ENCODE measurements around the genes CFAP97 and TLR3.

GRCh38 chr4:185142910-185143084 is 269 bp upstream of the SLC25A4 start:
- PRO-cap: no peak

DNA sequence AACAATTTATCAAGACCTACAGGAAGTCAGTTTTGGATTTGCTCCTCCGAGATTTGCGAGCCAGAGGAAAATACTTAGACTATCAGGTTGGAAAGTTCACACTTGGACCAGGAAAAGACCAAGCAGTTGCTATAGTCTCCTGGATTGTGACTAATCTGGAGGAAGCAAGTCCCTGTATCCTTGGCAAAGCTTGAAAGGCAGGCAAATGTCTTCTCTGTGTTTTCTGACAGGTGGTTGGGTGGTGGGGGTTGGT is 5.5 kb downstream of the SLC25A4 start:
- PRO-cap: no peak

GRCh38 chr4:185203456-185204449 is at the start of gene CFAP97:
Gene CFAP97 (minus strand): TSS chr4:185204000.
- PRO-cap: bidirectional peak, plus-strand start at chr4:185204038, minus-strand start at chr4:185203988

DNA sequence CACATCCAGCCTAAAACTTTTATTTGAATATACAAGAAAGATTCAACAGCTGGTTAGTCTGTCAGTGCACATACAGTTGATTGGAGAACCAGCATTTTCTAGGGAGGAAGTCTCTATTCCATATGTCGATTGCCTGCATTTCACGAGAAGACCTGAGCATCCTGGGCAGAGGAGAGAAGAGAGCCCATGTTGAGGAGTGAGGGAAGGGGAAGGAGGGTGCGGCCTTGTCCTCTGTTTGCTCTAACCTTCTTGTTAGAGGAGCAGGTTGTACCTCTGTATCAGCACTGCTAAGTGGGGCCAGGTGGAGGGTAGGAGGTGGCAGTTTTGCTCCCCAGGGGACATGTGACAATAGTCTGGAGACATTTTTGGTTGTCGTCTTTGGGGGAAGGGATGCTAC is 90.9 kb downstream of the LRP2BP start:
- PRO-cap: no peak

DNA sequence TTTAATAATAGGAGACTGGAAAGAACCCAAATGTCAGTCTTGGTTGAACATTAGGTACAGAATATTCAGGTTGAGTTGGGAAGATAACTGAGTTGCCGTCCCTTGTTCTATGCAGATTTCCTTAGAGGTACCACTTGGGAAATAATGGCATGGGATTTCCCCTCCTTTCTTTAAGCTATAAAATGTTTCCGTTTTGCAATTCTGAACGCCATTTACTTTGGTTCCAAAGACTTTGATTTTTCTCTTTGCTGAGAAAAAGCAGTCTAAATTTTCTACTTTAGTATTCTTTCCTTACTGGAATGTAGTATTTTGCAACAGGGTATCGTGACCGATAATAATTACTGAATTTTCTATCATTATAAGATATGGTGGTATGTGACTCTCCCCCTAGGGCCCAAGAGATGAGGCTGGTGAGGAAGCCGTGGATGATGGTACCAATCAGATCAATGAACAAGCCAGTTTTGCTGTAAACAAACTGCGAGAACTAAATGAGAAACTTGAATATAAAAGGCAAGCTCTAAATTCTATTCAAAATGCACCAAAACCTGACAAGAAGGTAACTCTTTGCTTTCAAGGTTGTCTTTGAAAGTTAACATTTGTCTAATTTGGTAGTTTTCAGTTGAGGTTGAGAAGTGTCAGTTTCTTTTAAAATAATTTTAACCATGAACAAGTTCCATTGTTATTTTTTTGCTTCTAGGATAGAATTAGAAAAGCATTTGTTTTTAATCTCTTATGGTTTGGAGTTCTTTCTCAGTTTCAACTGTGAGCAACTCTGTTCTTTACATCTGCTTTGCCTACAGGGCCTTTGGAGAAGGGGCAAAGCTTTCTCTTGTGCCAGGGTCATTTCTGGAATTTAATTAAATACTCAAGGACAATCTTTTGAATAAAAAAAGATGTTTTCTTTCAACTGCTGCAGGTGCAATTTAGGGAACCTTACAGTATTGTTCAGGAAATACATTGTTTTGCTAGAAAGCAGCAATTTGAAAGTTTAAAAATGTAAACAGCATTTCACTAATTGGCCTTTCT is 63.2 kb downstream of the LRP2BP start:
- PRO-cap: no peak

DNA sequence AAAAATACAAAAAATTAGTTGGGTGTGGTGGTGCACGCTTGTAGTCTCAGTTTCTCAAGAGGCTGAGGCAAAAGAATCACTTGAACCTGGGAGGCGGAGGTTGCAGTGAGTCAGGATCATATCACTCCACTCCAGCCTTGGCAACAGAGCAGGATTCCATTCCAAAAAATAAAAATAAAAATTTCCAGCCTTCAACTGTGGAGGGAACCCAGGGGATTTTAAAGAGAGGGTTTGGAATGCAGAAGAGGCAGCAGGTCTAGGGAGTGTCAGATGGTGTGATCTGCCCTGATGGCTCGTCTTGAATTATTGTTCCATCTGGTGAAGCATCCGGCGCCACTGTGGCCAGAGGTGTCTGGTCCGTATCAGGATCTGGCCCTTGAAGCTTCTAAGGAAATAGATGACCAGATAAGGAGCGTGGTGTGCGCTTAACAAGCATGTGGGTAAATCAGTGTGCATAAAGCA is 51.6 kb downstream of the LRP2BP start:
- PRO-cap: no peak

DNA sequence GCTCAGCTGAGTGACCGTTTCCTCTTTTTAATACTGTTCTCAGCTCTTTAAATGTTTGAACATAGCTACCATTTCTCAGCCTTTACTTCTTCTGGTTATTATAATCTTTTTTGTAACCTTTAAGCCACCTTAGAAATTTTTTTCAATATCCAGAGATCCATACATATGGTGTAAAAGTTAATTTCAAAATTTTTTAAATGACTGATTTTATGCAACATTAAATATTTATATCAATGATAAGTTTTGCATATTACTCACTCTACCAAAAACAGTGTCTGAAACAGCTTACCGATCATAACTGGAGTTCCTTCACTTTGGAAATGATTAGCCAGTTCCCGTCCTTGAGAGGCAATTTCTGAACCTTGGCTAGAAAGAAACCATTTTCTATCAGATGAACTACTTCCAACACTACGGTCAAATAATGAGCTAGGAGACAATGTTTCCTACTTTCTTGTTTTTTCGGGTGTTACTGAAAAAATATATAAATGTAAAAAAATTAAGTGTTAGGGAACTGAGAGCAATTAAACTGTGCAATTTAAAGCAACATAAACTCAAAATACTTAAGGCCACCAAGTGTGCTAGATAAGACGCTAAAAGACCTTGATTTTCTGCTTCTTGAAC is 9.0 kb downstream of the ANKRD37 start:
- PRO-cap: no peak

DNA sequence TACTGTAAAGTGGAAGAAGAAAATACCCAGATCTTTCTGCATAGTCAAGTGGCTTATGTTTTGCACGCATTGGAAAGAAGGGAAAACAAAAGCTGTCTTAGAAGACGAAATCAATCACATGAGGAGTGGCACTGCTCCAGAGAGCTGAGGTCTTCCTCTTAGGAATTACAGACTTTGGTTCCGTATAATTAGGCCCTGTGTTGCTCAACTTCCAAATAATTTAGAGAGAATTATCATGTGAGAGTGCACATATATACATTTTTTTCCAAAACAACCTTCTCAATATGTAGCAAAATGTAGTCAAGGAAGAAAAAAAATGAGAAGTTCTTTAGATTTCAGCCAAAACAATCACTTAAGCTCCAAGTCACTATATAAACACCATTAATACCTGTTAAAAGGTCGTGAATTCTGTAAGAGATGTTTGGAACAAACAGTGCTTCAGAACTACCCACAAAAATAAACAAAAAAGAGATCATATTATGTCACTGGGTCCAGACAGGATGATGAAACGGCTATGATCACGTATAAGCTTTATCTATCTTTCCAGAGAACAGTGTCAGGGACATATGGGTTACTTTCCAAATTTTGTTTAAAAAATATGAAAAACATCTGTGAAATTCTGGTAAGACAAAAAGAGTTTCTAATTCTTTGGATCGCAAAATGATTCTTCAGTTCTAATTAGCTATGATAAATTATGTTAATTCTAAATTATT is 90.2 kb downstream of the SORBS2 start:
- PRO-cap: no peak

DNA sequence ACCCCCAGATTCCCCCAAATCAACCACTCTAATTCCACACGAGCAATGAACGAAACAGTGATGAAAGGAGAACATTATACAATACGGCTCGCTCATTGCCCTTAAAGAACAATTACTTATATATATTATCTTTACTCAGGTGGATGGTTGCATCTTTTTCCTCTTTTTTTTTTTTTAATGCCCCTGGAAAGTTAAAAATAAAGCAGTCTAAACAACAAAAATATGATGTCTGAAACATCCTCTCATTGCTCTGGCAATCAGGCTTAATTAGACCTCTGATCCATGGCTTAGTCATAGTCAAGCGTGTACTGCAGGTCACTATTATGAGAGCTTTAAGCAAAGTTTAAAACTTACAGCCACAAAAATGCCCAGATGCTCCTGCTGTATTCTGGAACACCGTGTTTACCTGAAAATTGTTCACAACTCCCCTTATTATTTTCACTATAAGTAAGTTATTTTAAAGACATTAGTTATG is 37.3 kb downstream of the SORBS2 start:
- PRO-cap: no peak

GRCh38 chr4:185796912-185797550 is 15.0 kb downstream of the SORBS2 start:
- PRO-cap: no peak

DNA sequence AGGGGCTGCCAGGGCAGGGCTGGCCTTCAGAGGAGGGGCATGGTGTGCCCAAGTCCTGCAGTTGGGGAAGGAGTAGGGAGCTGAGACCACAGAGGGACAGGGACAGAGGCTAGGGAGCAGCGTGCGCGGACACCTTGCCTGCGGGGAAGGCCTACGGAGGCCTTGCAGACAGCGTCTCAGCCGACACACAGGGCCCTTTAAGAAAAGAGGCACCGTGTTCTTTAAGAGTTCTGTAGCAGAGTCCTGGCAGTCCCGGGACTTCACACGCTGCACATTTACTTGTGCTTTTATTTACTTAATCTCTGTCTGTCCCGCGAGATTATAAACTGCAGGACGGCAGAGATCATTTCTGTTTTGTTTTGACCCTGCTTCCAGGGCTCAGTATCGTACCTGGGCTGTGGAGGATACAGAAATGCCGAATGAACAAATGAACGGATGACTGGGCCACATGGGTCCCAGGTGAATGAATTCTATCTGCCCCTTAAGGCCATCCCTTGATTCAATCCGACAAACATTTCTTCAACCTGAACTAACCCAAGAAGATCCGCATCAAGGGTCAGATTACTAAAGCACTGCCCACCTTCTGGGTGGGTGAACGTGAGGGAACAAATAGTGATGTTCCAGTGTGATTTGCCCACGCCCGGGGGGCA is 8.6 kb upstream of the SORBS2 start:
- PRO-cap: no peak

DNA sequence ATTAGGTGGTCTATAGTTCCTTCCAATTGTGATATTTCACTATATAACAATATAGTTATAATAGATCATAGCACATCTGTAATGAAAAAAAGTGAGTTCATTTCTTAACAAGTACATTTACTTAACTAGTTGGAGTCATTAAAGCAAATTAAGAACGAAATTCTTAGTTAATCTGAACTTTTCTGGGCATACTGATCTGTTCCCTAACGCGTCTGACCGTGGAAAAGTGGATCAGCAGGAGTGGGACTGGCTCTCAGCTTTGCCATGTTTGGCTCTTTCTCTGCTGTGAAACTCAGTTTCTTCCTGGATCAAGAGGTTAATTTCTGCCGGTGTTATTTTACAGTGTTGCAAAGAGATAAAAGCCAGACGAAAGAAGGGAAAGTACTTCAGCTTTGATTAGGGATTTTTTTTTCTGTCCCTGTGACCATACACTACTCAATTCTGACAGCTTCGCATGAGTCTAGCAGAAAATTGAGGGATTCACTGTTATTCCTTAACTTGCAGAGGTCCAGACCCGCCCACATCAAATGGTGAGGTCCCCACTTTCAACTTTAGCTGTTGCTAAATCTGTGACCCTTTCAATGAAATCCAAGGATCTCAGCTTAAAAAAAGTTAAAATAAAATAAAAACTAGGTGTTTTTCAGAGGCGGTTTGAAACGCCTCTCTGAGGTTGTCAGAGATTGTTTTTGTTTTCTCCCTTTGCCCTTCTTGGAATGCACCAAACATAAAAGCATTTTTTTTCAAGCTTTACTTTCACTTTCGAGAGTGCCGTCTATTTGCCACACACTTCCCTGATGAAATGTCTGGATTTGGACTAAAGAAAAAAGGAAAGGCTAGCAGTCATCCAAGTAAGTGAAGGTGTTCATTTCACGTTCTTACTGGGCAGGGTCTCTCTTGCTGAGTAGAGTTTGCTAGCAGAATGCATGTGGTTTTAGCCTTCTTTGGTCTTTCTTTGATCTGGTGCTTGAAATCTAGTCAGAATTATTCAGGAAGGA is at the start of gene TLR3:
TSS of gene TLR3 (plus strand) at position 756 of the 995 bp plus-strand sequence.
- PRO-cap: no peak

- PRO-cap: no peak
These were observed 15.8 kb upstream of the F11 start for GRCh38 chr4:186250170-186250670.

DNA sequence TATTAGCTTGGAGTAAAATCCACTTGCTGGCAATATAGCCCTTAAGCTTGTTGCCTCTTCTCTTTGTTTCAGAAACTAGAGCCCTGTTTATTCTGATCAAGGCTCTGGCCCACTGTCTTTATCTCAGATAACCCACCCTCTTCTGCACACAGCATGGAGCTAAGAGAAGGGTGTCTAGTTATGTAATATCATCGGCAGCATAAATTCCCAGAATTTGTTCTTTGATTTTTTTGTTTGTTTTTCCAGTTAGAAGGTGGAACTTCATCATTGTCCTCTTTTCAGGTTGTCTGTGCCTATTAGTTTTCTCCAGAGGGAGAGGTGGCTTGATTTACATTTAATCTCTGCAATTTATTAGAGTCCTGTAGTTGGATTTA is 15.3 kb upstream of the F11 start:
- PRO-cap: no peak

DNA sequence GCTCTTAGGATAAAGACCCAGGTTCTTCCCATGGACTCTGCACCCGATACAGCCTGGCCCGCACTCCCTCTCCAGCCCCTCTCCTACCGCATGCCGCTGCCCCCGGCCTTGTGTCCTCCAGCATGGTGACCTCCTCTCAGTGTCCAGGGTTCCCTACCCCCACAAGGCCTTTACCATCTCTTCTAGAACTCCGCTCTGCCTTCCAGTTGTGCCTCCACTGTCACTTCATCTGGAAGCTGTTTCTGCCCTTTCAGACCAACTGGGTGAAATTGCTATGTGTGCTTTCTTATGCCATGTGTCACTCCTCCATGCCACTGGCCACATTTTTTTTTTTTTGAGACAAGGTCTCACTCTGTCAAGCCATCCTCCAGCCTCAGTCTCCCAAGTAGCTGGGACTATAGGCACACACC is 84.6 kb downstream of the F11 start:
- PRO-cap: no peak

GRCh38 chr4:186616821-186617369 is 61.5 kb upstream of the MTNR1A start:
- PRO-cap: no peak

- PRO-cap: no peak
These were observed 15.8 kb downstream of the FAT1 start for GRCh38 chr4:186707591-186708594.

DNA sequence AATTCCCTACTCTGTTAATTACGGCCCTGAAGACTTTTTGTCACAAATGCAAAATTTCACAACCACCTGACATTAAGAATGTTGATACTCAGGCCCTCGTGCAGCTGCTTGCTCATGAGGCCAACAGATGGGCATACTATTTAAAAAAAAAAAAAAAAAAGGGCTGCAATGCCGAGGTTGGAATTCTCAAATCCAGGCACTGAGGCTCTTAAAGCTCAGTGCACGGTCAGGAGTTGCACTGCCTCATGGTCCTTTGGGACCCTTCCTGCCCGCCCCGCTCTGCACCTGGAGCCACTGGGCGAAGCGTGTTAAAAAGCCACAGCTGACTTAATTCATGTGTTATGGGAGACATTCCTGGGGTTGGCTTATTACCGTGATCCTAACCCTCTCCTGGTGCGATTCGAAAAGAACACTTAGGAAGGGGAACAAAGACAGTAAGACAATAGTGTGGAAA is 34.3 kb upstream of the FAT1 start:
- PRO-cap: no peak

DNA sequence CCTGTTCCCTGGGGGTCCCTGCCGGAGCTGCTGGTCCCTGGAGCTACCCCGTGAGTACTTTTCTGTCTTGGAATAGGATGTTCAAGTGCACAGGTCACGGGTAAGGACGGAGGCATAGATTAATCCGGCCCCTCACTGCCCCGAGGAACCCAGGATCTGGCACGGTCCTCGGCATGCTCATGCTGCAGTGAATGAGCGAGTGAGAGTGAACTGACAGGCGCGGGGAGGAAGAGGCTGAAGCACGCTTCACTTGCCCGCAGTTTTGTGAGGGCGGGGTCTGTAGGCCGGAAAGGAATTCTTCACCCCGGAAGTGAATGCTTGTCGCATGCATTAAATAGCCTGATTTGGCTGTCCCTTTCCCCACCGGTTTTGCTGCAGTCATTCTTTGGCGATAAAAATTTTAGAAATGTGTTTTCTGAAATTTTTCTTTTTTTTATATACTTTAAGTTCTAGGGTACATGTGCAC is 117.3 kb upstream of the FAT1 start:
- PRO-cap: no peak

DNA sequence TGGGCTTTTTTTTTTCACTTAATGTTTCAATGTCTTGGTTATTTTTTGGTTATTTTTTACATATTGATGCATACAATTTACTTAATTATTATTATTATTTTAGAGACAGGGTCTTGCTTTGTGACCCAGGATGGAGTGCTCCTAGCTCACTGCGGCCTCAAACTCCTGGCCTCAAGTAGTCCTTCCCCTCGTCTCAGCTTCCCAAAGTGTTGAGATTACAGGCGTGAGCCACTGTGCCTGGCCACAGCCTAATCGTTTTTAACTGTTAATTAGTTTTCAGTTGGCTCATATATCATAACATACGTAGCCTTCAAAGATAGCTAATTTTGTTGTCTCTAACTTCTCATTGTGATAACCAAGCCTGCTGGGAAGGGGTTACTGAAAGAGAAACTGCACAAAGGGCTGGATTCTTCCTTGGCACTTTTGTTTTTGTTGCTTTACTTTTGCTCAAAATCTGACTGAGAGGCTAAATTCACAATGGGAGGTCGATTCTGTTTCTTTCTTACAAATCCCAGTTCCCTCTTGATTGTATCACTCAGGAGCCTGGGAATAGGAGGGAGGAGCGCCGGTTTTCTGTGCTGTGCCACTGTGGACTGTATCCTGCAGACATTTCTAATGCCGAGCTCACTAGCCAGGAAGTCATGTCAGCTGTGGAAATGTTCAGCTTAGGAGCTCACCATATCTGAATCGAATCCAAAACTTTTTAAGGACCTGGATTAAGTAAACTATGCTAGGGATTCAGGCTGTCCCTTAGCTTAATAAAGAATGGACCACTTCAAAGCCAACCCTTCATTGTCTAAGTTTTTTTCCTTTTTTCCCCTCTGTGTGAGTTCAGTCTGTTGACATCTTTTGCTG is 120.4 kb upstream of the FAT1 start:
- PRO-cap: no peak

All from left common carotid artery plus branches (tissue), 1 donor.